AG09309 (cell line): ENCODE data around the genes COL21A1 and RAB23.

- RRBS = no CpG with 5 or more reads among the region's 5 CpGs
Measured at GRCh38 chr6:53862594-53863319, 68.0 kb downstream of the LRRC1 start.

DNA sequence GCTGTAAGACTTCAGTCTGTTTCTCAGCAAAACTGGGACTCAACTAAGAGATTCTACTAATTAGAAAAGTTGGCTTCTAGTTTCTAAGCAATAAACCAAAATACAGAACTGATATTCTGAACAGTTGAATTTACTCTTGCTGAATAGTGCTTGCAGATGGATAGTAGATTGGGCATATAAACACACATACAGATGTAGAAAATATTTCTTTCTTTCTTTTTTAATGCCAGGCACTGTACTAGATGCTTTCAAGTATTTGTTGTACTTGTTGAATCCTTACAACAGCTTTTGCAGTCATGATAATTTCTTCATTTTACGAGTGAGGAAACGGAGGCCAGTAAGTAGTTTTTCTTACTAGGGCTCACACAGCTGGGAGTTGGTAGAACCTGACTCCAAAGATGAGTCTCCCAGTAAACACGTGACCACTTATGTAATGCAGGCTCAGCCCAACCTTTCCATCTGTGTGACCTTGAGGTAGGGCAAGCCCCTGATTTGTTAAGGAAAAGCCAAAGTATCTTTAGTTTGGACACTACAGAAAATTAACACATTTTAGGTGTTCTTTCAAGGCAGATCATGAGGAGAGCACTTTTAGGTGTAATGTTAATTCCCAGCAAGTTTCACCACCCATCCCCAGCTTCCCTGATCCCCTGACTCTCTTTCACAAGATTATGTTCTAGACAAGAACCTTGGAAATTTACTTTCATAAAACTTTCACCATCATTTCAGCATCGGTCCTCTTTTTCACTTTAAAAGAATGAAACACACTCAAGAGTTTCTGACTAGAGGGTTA is 111.2 kb downstream of the LRRC1 start:
- RRBS = no CpG with 5 or more reads among the region's 4 CpGs

DNA sequence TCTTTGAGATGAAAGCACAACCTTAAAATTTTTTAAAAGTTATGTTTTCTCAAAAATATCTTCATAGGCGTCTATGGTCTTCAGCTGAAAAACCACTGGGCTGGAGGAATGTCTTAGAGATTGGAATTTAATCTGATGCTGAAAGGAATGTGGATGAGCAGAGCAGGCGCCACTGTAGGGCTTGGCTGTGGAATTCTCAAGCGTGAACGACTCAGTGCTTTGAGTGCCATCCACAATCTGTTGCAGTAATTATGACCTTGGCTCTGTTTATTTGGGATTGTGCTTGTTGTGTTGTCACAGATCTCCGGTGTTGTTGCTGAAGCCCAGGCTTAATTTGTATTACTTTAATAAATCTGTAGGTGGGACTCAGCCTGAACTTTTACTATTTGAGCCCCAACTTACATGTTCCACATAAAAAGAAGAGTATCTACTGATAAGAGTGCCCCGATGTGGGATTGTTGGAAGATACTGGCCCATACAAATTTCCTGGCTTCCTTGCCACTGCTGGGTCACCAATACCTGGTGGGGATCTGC is 149.2 kb upstream of the MLIP start:
- RRBS = no CpG with 5 or more reads among the region's 6 CpGs

DNA sequence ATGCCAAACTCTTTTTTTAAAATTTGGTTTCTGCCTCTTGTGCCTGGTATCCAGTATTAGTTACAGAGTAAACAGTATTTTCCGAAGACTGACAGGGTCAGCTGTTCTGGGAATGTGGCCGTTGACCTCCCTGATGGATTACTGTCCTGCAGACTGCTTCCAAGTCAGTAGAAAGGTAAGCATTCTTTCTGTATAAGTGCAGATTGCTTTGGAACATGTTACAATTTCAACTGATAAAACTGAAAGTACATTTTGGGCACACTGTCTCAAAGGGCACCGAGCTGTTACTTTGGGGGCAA is 100.4 kb upstream of the MLIP start:
- RRBS = no CpG with 5 or more reads among the region's 3 CpGs

- RRBS = no CpG with 5 or more reads among the region's 3 CpGs
Measured at GRCh38 chr6:54904345-54904743, 57.8 kb downstream of the FAM83B start.

GRCh38 chr6:56091007-56091783 is 156.2 kb downstream of the COL21A1 start:
- RRBS = no CpG with 5 or more reads among the region's 2 CpGs

DNA sequence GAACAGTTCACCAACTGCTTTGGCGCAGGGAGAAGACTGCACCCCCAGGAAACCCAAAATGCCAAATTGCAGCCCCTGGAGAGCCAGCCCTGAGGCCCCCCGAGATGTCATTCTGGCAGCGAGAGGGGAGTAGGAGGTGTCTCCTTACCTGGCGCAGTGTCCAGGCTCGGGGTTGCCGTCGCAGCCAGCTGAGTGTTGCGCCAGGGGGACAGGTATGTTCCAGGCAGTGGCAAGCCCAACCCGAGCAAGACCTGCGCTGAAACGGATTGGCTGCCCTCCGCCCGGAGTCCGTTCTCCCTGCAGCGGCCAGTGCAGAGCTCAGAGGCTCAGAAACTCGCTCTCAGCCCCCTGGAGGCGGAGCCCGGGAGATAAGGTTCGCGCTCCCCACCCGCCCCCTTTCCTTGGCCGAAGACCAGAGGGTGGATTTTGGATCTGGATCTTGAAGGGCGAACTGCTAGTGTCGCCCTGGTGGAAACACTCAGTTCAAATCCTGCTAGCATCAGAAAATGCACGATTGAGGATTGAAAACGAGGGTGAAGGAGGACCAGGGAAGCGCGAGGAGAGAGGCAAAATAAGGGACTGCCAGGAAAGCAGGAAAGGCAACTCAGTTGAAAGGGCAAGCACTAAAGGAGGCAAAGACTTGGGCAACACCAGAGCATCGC is at the start of gene COL21A1:
COL21A1 (minus strand) TSS at position 342 of the 662 bp plus-strand sequence.
- RRBS = 6% methylated on average over 6 of the region's 29 CpGs

DNA sequence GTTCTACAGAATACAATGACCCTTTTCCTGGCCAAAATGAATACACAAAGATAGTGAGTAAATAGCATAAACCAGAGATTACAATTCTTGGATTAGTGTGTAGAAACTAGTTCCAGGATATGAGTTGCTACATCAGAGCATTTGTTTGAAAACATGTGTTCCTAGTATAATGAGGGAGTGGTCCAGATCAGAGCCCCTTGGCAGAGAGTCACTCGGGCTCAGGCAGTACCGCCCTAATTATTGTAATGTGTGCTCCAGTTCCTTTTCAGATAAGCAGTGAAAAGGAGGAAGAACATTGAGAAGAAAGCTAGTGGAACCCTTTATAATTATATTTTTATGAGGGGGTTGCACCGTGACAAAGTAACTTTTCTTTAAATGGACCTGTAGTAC is 63.8 kb upstream of the COL21A1 start:
- RRBS = no CpG with 5 or more reads among the region's 3 CpGs

- RRBS = no CpG with 5 or more reads among the region's 1 CpG
Measured at GRCh38 chr6:56372264-56372513, 124.8 kb upstream of the COL21A1 start.

DNA sequence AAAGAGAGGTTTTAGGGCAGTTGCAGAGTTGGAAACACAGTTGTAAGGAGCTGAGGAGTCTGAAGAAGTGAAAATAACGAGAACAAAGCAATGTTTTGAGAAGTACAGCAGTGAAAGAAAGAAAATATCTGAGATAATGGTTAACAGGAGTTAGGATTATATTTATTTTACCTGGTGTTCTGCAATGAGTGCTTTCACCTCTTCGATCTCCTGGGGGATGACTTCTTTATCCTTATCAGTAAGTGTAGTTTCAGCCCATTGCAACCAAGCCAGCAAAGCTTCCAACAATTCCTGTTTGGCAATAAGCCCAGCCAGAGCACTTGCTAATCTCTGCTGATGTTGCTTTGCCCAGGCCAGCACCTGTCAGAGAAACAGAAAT is 228.6 kb upstream of the COL21A1 start:
- RRBS = no CpG with 5 or more reads among the region's 2 CpGs

DNA sequence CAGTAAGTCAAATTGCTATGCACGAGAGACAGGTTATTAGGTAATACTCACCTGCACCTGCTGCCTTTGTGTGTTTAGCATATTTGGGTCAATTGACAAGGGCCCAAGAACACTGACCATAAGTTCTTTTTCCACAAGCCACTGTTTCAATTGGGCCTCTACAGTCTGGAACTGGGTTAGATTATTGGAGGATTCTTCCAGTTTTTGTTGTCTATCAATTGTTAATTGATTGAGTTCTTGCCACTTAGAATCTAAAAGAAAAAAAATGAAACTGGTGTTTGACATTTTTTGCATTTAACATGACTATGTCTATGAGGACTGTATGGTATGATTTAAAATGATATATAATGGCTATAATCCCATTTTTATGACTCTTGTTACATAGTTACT is 309.9 kb upstream of the COL21A1 start:
- RRBS = no CpG with 5 or more reads among the region's 1 CpG

- RRBS = no CpG with 5 or more reads among the region's 5 CpGs
Measured at GRCh38 chr6:56599930-56600419, 352.6 kb upstream of the COL21A1 start.

DNA sequence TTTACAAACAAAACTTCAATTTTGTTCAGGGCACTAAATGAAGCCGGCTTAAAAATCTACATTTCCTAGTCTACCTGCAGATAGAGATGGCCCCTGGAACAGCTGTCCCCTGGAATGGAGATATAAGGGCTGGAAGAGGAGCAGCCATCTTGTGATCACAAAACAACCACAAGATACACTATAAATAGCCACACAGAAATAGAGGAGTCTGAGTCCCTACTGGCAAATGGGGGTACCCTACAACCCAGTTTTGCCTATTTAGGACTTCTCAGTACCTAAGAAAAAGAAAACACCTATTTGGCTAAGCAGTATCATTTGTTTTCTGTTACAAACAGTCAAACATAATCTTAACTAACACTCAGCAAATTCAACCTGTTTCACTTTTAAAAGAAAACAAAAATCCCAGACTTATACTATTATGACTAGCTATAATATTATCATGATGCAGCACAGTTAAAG is 115.6 kb downstream of the DST start:
- RRBS = no CpG with 5 or more reads among the region's 1 CpG

DNA sequence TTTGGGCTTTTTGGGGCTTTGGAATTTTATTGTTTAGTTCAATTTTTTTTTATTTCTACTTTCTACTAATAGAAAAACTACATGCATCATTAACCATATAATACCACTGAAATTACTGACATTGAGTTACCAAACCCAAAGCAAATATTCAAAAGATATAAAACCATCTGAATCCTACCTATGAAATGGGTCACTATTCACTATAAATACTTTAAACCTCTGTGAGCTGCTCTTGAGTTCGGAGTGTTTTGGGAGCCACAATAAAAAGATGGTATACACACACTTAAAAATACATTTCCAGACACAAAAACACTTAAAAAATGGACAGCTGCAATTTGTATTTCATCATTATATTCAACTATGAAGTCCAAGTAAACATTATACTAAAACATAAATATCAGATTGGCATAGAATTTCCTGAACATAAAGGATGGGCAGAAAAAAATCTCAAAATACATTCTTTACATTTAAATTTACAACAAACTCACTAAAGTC is 112.5 kb downstream of the DST start:
- RRBS = no CpG with 5 or more reads among the region's 1 CpG

GRCh38 chr6:57222096-57222700 is at the start of gene RAB23:
TSS of gene RAB23 (minus strand) at chr6:57222307.
- RRBS = no CpG with 5 or more reads among the region's 42 CpGs

DNA sequence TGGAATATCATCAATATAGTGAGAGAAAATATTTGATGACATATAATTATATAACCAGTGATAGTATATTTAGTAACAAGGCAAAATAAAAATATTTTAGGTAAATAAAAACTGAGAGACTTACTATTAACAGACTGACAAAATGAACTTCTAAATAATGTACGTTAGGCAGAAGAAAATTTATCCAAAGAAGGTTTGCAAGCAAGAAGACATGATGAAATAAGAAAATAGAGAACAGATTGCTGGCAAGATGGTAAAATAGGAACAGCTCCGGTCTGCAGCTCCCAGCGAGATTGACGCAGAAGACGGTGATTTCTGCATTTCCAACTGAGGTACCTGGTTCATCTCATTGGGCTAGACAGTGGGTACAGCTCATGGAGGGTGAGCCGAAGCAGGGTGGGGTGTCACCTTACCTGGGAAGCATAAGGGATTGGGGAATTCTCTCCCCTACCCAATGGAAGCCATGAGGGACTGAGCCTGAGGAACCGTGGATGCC is 416.7 kb downstream of the KHDRBS2 start:
- RRBS = no CpG with 5 or more reads among the region's 7 CpGs

GRCh38 chr6:63290732-63291114 is 29.1 kb downstream of the LGSN start:
- RRBS = no CpG with 5 or more reads among the region's 5 CpGs

DNA sequence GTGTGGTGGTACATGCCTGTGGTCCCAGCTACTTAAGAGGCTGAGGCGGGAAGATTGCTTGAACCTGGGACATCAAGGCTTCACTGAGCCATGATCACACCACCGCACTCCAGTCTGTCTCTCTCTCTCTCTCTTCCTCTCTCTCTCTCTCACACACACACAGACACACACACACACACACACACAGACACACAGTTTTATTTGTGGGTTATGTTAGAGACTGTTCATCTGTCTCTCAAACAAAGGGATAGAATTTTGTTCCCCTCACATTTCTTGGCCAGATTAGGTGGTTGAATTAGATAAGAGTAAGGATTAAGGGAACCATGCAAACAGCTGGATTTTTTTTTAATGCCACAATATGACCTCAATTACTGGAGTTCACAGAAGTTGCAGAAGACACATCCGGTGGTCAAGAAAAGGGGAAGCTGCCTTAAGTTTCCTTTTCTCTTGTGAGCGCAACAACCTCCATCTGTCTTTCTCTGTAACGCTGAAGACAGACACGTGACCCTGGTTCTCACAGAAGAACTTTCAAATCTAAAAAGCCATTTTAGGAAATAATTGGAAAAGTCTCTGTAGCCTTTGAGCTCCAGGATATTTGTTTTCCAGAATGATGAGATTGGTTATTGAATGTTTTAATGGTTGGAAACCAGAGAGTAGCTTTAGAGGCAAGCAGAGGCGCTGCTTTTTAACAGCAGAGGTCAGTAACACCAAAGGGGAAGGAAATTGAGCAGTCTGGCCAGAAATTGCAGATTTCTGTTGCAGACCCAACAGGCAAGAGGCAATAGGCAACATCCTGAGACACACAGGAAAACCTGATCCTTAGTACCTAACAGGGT is 33.0 kb upstream of the LGSN start:
- RRBS = no CpG with 5 or more reads among the region's 7 CpGs